Retinal pigment epithelial cell (primary cell): ENCODE data around the genes GPR135, C14orf39 and PRKCH.

GRCh38 chr14:59464520-59465563 is at the start of gene GPR135:
TSS of gene GPR135 (minus strand) at chr14:59465380.
- RRBS = 1% methylated on average over 41 of the region's 135 CpGs

GRCh38 chr14:59565074-59565514 is 11.5 kb downstream of the CCDC175 start:
- RRBS = no CpG with 5 or more reads among the region's 1 CpG

DNA sequence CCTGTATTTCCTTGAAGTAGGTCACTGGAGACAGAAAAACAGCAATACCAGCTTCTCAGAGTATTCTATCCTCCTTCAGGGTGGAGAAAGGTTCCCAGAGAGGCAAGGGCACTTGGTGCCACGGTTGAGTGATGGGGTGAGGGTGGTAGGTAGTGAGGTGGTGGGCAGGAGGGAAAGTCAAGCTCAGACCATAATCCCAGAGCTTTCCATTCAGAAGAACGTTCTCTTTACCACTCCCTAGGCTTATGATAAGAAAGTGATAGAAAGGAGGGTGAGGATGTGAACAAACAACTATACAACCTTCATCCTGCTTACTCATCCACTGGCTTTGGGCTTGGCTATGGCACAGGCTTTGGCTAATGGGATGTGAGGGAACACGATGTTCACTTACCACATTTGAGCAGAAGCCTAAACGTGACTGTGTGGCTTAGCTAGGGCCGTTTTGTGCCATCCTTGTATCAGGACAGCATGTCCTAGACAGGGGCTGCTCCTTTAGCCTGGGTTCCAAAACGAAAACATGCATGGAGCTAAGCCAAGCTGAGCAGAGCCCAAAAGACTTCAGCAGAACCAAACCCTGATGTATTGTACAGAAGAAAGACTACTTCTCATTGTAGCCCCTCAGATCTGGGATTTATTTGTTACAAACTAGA is 118.5 kb upstream of the CCDC175 start:
- RRBS = no CpG with 5 or more reads among the region's 6 CpGs

DNA sequence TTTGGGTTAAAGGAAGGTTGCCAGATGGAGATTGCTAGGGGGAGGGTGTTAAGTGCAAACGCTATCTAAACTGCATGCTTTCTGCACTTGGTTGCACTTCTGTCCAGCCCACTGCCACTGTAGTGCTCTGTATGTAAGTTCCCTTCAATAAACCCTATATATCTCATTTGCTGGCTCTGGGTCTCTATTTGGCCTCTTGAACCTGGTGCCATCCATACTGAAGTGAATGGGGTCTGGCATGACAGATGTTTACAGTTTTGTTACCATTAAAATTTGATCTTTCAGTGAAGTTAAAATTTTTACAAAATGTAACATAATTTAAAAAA is 3.9 kb upstream of the PCNX4 start:
- RRBS = no CpG with 5 or more reads among the region's 1 CpG

- RRBS = no CpG with 5 or more reads among the region's 5 CpGs
Measured at GRCh38 chr14:60127577-60128312, 36.0 kb downstream of the PCNX4 start.

- RRBS = no CpG with 5 or more reads among the region's 31 CpGs
Measured at GRCh38 chr14:60164251-60165163, 691 bp downstream of the DHRS7 start.

DNA sequence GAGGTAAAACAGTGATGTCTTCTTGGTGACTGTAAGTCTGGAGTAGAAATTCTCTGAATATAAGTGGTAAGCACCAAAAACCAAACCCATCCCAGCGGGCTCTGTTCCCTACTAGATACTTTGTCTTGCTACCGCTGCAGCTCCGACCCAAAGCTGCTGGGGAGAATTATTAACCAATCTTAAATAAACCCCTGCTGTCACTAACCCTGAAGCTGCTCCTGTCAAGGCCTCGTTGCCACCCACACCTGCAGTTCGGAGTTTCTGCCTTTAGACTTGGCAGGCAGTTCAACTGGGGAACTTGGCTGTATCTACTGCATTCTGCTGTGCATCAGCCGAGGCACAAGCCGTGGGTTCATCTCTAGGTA is 55.4 kb downstream of the PPM1A start:
- RRBS = no CpG with 5 or more reads among the region's 7 CpGs

- RRBS = 2% methylated on average over 6 of the region's 63 CpGs
Measured at GRCh38 chr14:60485484-60486339, at the start of gene C14orf39. TSS of gene C14orf39 (minus strand) at chr14:60486063.

DNA sequence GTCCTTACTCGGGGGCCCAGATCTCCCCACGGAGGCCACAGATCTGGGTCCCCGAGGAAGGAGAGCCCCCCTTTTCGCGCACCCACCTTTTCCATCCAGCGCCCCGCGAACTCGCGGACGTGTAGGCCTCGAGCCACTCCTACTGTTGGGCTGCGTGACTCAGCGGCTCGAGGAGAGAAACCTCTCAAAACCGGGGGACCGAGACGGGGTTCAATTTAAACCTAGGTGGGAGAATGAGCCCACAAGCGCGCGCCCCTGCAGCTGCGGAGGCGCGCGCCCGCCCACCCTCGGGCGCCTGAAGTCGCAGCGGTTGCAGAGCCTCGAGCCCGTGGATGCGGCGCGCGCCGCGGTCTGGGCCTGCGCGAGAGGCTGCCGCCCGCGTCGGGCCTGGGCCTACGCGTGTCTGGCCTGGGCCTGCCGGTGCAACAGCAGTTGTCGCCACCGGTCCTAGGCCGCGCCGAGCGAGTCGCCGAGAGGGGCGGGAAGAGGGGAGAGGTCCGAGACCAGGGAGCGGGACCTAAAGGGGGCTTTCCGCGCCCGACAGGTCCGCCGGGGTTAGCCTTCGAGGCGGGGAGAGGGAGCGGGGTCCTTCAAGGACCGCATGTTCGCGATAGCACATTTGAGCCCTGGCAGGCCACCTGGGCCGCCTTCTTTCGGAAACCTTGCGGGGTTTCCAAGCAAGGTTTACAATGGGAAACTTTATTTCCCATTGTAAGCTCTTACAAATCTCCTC is 6.5 kb downstream of the SIX6 start:
- RRBS = 24% methylated on average over 5 of the region's 72 CpGs

DNA sequence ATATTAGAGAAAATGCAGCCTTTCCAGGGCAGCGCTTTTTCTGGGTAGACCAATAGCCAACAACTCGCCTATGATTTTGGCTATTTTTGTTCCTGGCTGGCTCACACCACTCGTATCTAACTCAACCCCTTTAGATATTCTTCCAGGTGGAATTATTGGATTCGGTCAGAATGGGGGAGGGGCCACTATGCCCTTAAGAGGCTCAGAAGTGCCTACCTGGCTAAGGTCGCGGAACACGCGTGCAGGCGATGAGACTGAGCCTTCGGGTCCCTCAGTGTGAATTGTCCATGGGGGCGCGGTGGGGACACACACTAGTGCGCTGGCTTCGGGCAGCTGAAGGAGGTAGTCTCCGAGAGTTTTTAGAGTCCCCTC is 7.9 kb downstream of the SIX1 start:
- RRBS = no CpG with 5 or more reads among the region's 15 CpGs

DNA sequence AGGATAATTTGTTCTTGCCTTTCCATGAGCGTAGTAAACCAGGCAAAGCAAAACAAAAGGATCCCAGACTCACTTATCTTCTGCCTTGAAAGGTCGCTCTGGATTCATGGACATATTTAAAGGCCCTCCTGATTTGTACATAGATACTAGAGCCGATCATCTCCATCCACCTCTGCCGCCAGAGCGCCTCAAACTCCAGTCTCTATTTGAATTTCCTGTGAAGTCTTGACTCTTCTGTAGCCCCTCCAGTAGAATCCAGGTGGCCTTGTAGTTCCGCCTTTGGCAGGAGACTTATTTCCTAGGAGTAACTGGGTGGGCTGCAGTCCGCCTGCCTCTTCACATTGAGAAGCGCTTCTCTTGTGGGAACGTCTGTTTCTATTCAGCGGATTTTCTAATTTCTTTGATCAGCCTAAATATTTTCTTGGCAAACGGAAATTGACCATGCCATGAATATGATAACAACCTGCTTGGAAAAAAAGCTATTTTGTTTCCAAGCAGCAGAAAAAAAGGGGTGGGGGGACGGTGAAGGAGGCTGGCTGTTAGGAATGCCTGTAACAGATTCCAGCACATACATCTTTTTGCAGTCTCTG is 8.9 kb upstream of the SIX1 start:
- RRBS = no CpG with 5 or more reads among the region's 12 CpGs

GRCh38 chr14:60722350-60722616 is 1.9 kb downstream of the SIX4 start:
- RRBS = 1% methylated on average over 7 of the region's 16 CpGs

DNA sequence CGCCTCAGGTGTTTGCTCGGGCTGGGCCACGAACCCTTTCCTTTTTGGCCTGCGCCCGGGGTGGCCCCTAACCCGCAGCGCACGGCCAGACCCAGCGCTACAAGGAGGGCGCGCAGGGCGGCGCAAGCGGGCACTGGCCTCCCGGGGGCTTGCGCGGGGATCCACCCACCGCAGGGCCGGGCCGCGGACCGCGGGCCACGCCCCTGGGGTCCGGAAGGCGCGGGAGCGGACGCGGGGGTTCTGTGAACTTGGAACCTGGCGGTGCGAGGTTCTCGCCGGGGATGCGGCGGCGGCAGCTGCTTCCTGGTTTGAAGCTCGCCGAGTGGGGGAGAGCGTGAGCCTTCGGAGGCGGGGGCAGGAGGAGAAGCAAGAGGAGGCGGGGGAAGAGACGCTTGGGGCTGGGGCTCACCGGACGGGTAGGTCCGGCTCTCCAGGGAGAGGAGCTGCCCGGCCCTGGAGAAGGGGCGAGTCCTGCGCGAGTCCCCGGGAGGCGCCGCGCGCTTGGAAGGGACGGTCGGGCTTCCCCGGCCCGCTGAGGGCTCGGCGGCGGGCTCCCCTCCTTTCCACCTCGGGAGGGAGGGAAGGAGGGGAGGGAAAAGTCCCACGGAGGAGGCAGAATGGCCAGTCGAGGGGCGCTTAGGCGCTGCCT is at the start of gene PRKCH:
PRKCH (plus strand) TSS at position 243 of the 649 bp plus-strand sequence.
- RRBS = 2% methylated on average over 31 of the region's 68 CpGs

- RRBS = no CpG with 5 or more reads among the region's 1 CpG
Measured at GRCh38 chr14:61341190-61341668, 19.9 kb downstream of the PRKCH start.

- RRBS = no CpG with 5 or more reads among the region's 2 CpGs
Measured at GRCh38 chr14:61344999-61345527, 23.7 kb downstream of the PRKCH start.

DNA sequence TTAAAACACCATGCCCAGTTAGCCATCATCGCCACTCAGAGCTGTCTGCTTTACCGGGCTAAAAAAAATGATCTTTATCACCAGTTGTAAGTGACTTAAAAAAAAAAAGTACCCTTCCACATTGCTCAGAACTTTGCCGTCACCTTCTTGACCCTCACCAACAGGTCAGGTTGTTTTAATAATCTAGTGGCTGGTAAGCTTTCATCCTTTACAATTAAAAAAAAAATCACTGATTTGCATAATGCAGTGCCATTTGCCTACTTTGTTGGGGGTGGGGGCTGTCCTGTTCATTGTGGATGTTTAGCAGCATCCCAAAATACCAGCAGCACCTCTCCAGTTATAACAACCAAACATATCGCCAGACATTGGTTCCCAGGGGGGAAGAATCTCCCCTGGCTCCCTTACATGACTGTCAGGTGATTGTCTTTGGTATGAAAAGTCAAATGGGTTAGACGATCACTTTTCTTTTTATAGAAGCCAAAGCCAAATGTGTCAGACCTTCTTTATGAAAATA is 150.1 kb downstream of the PRKCH start:
- RRBS = no CpG with 5 or more reads among the region's 5 CpGs

DNA sequence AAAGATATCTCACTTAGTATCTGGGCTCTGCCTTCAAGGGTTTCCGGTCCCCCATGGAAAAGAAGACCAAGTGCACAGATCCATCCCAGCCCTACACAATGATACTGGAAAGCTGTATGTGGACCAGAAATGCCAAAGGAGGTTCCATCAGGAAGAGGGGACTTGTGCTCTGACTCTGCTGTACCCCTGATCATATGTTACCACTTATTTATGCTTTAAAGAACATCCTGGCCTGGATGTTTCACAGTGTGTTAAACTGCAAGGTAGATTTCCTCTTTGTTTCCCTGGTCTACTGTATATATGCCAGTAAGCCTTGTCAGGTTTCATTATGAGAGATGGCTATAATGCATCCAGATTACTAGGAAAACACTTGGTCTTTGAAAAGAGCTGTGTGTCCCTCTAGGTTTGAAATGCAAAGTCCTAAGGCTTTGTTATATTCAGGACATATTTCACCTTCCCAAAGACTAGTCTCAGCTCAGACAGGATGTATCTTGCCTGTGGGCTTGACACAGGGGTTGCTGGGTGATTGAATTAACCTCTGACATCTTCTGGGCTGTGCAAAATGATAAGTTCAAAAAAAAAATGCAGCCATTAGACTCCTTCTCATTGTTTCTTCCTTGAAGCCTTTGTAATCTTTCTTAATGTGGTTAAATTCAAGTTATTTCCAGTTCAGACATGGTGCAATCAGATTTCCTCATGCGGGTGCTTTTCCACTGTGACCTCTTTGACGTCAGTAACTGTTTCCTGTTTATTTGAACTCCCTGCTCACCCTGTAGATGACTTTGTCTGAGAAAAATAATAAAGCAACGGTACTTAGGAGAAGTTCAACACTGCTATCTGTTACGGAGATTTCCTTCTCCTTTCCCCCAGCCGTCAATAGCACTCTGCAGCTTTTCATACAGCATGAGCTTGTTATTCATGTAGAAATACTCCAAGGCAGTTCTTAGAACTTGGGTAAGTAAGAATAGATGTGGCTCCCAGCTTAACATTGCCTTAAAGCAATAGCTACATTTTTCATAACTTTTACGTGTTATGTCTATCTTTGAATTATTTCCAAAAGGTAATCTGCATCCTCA is 155.3 kb downstream of the PRKCH start:
- RRBS = no CpG with 5 or more reads among the region's 7 CpGs

GRCh38 chr14:61477634-61478153 is 156.3 kb downstream of the PRKCH start:
- RRBS = no CpG with 5 or more reads among the region's 9 CpGs

DNA sequence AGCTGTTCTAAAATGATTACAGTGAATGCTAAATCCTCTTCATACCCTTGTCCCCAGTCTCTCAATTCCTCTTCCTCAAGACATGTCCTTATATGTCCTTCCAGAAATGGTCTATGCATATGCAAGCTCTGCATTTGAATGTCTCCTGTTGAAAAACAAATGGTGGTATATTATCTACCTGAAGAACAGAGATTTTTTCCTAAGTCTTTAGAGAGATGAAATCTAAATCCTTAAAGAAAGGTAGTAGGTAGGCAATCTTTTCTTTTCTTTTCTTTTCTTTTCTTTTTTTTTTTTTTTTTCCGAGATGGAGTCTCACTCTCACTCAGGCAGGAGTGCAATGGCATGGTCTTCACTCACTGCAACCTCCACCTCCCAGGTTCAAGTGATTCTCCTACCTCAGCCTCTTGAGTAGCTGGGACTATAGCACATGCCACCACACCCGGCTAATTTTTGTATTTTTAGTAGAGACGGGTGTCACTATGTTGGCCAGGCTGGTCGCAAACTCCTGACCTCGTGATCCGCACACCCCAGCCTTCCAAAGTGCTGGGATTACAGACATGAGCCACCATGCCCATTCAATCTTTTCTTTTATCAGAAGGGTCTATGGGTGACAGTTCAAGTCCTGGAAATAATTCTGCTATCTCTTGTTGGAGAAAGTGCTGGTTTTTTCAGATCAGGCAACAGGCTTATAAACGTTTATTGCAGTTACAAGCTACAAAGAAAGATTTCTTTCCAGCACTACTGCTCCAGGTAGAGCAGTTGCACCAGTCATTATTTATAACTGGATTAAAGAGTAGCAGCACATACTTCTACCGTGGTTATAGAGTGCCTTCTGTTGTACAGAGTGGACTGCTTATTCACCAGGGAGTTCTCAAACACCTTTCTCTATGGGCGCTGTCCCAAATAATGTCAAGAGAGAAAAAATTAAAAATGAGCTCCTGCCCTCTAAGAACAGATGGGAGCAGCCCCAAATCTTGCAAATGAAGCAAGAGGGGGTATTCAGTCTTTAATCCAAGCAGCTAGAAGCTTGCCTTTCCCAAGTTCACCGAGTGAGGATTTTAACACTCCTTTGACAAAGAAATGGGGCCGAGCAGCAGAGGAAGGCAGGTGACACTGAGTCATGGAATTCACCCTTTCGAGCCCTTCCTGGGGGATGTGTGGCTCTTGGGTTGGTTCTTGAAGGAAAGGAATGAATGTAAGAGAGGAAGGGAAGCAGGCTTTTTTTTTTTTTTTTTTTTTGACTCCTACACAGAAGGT is 180.8 kb downstream of the PRKCH start:
- RRBS = no CpG with 5 or more reads among the region's 12 CpGs

DNA sequence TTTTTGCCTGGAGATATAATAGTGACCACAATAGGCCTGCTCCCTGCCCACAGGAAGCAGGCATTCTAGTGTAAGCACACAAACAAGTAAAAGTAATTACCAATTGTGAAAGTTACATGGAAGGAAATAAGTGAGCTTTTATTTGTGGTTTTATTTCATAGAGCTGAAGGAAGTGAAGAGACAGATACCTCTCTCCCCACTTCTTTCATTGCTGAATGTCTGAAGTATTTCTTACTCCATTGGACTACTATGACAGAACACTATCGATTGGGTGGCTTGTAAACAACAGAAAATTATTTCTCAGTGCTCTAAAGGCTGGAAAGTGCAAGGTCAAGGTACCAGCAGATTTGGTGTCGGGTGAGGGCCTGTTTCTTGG is 183.5 kb downstream of the PRKCH start:
- RRBS = no CpG with 5 or more reads among the region's 2 CpGs